AG04449 (cell line): ENCODE measurements around a stretch of chr15.

GRCh38 chr15:93028277-93029251, 60.4 kb downstream of the RGMA start:
- RRBS: no CpG with 5 or more reads among the region's 28 CpGs

DNA sequence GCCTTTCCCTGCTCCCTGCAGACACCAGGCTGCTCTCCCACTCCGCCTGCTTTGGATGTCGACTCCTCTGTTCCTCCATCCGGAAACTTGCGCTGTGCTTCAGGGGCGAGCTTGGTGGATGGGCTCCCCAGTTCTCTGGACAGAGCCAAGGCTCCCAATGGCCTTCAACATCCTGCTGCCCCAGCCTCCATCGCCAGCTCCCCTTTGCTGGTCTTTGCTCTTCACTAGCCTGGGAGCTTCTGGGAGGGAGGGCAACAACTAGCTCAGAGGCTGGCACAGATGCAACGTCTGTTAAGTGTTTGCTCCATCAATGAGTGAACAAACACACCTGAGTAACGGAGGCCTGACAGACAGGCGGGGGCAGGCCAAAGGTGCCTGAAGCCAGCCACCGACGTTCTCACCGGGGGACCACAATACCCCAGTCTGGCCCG, 39.0 kb downstream of the RGMA start:
- RRBS: no CpG with 5 or more reads among the region's 13 CpGs

GRCh38 chr15:93071968-93072256, 17.1 kb downstream of the RGMA start:
- RRBS: no CpG with 5 or more reads among the region's 7 CpGs

DNA sequence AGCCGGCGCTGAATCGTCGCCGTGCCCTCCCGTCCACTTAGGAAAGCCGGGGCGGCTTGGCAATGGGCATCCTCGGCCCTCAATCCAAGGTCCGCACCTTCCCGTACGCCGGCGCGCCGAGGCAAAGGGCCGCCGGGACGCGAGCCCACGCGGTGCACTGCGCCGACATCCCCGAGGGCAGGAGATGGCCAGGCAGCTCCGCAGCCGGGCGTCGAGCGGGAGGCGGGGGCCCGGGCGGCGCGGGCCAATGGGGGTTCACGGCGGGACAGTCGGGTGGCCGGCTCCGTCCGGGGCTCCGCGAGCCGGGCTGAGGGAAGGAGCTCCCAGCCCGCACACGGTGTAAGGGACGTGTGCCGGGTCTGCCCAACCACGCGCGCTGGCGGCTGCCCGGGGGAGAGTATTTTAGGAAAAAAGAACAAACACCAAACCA, 694 bp downstream of the RGMA start:
- RRBS: 3% methylated on average over 36 of the region's 53 CpGs

GRCh38 chr15:93803762-93804014, 427.7 kb upstream of the MCTP2 start:
- RRBS: no CpG with 5 or more reads among the region's 7 CpGs

DNA sequence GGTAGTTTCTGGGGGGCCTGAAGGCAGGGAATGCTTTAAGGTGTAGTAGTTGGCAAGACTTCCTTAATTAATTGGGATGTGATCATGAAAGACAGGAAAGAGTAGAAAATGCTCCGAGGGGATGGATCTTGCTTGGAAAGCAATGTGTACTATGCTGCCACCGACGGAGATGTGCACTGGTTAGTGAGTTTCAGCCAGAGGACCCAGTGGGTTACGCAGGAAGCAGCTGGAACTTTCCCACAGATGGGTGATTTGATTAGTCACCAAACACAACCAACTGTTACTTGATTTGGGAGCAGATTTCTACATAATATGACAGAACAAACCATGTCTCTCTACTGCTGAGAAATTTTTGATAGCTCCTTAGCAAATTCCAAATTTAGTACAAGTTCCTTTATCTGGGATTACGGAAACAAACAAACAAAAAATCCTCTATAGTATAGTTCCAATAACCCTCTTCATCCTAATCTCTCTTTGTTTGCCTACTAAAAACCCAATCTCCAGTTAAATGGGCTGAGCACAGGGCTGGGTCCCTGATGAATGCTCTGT, 245.4 kb upstream of the MCTP2 start:
- RRBS: no CpG with 5 or more reads among the region's 5 CpGs

DNA sequence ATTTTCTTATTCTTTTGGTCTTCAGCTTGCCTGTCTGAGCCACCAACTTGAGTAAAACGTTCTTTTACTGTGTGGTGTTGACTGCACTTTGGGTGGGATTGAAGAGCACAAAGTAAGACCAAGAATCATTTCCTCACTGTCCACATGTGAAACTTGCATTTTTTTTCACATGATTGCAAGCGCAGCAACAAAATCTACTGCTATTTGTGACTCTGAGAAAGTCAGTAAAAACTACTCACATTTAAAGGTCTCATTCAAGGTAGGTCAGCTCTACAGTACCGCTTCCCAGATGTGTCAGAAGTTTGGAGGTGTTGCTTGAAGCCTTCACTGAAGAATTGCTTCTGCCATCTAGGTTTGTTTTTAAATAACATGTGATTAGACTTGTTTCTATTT, 201.3 kb upstream of the MCTP2 start:
- RRBS: no CpG with 5 or more reads among the region's 3 CpGs

DNA sequence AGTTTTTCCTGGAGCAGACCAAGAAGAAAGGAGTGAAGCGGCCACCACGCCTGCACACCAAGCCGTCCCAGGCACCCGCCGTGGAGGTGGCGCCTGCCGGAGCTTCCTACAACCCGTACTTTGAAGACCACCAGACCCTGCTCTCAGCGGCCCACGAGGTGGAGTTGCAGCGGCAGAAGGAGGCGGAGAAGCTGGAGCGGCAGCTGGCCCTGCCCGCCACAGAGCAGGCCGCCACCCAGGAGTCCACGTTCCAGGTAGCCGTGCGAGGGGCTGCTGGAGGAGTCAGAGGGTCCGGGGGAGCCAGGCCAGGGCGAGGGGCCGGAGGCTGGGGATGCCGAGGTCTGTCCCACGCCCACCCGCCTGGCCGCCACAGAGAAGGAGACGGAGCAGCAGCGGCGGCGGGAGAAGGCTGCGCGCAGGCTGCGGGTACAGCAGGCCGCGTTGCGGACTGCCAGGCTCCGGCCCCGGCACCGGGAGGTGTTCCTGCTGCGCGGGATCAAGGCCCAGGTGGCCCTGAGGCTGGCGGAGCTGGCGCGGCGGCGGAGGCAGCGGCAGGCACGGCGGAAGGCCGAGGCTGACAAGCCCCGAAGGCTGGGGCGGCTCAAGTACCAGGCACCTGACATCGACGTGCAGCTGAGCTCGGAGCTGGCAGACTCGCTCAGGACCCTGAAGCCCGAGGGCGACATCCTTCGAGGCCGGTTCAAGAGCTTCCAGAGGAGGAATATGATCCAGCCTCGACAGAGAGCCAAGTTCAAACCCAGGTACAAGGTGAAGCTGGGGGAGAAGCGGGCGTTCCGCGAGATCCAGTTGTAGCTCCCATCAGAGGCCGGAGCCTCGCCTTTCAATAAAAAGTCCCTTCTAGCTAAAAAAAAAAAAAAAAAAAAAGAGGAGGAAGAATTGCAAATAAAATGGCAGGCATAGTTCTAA, 625.0 kb downstream of the MCTP2 start:
- RRBS: 100% methylated on average over 4 of the region's 66 CpGs

- RRBS: no CpG with 5 or more reads among the region's 1 CpG
These were observed 1041.3 kb upstream of the NR2F2 start for GRCh38 chr15:95289275-95289492.

- RRBS: 81% methylated on average over 1 of the region's 5 CpGs
These were observed 1028.2 kb upstream of the NR2F2 start for GRCh38 chr15:95302148-95302761.

- RRBS: 2% methylated on average over 10 of the region's 69 CpGs
These were observed 1003.7 kb upstream of the NR2F2 start for GRCh38 chr15:95326446-95327536.

- RRBS: no CpG with 5 or more reads among the region's 3 CpGs
These were observed 890.5 kb upstream of the NR2F2 start for GRCh38 chr15:95439957-95440516.

DNA sequence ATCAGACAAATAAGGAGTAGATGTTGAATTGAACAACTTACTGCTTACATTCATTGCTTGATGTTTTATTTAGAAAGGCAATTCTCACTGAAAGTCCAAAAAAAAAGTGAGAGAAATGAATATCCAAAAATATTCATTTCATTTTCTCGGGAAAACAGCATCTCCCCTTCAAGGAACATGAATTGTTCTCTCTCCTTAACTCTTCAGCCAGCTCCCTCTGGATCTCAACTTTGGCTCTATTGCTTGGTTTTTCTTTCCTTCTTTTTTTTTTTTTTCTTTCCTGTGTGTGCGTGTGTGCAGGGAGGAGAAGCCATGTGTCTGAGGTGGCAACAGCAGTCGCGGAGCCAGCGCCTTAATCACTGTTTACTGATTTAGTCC, 835.7 kb upstream of the NR2F2 start:
- RRBS: no CpG with 5 or more reads among the region's 5 CpGs

GRCh38 chr15:95620994-95621422, 709.5 kb upstream of the NR2F2 start:
- RRBS: no CpG with 5 or more reads among the region's 1 CpG

DNA sequence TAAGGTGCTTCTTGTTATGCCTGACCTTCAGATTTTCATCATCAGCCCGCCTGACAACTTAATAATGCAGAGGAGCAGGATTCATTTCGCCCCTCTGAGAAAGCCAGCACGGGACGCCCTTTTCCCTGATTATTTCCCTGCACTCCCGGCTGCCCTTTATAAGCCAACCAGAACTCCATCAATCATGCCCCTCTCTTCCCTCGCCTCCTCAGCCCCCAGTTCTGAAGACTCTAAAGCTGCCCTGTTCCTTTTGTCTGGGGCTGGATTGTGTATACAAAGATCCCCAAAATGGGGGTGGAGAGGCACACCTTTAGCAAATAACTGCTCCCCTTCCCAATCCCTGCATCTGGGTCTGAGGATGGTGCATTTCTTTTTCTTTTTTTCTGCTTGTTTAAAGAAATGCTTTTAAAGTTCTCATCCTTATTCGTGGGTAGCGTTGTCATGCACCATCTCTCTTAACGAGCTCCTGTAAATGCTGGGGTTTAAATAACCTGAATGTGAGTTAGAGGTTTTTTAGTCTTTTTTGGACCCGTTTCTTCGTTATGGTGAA, 662.2 kb upstream of the NR2F2 start:
- RRBS: no CpG with 5 or more reads among the region's 11 CpGs

GRCh38 chr15:95930717-95931495, 399.6 kb upstream of the NR2F2 start:
- RRBS: no CpG with 5 or more reads among the region's 11 CpGs

- RRBS: no CpG with 5 or more reads among the region's 5 CpGs
These were observed 68.9 kb upstream of the NR2F2 start for GRCh38 chr15:96261557-96262087.

- RRBS: no CpG with 5 or more reads among the region's 21 CpGs
These were observed 10.6 kb downstream of the NR2F2 start for GRCh38 chr15:96341163-96341494.

GRCh38 chr15:96347980-96348365, 17.5 kb downstream of the NR2F2 start:
- RRBS: no CpG with 5 or more reads among the region's 7 CpGs

- RRBS: 28% methylated on average over 8 of the region's 65 CpGs
These were observed 21.5 kb downstream of the NR2F2 start for GRCh38 chr15:96351583-96352742.